Metastatic Breast Carcinoma in the Ovary (tissue), 3 donors: ENCODE measurements around the genes IGF2BP2, ETV5, KNG1 and RTP4.

DNA sequence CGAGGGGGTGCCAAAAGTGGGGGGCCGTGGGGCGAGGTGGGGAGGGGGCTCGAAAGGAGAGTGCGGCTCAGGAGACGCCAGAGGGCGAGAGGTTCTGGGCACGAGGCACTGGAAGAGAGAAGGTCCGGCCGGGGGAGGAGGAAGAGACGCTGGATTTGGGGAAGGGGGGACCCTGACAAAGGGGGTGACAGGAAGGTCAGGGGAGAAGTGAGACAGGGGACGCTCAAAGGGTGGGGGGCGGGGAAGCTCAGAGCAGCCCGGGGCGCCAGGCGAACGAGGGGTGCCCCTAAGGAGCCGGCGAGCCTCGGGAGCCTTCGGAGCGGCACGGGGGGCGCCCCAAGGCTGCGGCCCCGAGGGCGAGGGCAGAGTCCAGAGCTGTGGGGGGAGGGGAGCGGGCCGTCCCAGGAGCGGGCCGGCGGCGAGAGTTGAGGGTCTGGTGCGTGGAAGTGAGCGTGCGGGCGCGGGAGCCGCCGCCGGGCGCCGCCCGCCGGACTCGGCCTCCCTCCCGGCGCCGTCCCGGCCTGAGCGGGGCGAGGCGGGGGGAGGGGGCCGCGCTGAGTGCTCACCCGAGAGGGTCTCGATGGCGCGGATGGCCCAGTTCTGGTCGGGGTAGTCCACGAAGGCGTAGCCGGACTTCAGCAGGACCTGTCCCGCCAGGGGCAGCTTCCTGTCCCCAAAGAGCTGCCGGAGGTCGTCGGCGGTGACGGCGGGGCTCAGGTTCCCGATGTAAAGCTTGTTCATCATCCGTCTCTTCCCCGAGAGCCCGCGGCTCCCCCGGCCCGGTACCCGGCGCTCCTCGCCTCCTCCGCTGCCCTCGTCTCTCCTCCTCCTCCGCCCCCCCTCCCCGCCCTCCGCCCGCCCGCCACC, at the start of gene IGF2BP2:
Gene IGF2BP2 (minus strand): TSS at position 826 of the 867 bp plus-strand sequence.
- PRO-cap, 3 experiments: peak in 1 of 3 experiments; most common plus-strand start position 80 of the sequence (in 1); most common minus-strand start position 110 of the sequence (in 1)

- PRO-cap, 3 experiments: no peak in any of the 3 experiments
Observed at GRCh38 chr3:185919664-185920187, 18.1 kb downstream of the TRA2B start.

- PRO-cap, 3 experiments: no peak in any of the 3 experiments
Observed at GRCh38 chr3:185932027-185932813, 5.6 kb downstream of the TRA2B start.

- PRO-cap, 3 experiments: no peak in any of the 3 experiments
Observed at GRCh38 chr3:185960486-185961319, 22.9 kb upstream of the TRA2B start.

DNA sequence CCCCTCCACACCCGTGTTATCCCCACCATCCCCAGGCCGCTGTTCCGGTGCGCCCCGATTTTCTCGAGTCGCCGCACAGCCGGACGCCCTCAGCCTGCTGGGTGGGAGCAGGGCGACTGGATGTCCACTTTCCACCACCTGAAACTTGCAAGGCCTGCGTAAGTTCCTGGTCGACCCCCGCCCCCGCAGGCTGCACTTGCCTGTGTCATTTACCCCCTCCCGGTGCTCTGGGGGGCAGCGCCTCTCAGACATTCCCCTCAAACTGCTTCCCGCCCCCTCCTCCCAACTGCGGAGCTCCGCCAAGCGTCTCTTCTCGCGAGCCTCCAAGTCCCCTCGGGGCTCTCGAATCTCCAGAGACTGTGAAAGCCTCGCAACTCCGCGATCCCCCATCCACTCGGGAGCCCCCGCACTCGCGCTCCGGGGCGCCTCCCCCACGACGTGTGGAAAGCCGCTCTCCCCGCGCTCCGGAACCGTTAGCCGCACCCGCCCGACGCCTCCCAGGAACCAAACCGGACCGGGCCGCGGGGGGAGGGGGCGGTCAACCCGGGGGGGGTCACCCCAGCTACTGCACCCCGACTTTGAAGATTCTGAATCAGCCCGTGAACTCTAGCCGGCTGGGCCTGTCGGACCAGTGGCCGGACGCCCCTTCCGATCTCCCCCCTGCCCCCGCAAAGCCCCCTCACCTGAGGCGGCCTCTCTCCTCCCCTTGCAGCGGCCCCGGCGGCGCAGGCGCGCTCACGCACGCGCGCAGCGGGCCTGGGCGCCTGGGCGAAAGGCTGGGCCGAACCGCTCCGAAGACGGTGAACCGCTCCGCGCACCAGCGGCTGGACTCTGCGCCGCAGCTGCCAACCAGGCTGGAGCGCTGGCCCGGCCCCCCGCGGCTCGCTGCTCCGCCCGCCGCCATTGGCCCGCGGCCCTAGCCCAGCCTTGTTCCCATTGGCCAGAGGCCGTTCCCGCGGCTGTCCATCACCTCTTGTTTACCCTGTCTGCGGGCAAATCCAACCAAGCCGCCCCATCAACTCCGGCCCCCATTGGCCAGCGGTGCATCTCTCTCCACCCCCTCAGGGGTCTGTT, at the start of gene ETV5:
Gene ETV5 (minus strand): TSS at position 833 of the 1,074 bp plus-strand sequence.
- PRO-cap, 3 experiments: peak in 3 of 3 experiments; most common plus-strand start position 409 of the sequence (in 1); most common minus-strand start position 833 of the sequence (in 3)

DNA sequence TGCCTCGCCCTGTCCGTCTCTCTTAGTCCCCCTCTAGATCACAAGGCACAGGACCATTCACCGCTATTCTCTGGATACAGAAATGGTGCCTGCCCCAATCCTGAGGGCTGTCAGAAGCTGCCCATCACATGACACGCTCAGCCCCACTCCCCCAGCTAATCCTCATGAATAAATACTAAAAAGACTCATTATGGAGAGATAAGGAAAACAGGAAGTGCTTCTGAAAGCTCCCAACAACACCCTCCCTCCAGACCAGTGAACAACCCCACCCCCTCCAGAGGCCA, 100.8 kb upstream of the ETV5 start:
- PRO-cap, 3 experiments: no peak in any of the 3 experiments

GRCh38 chr3:186225807-186226006, 116.8 kb upstream of the ETV5 start:
- PRO-cap, 3 experiments: no peak in any of the 3 experiments

GRCh38 chr3:186259548-186259995, 102.5 kb downstream of the DGKG start:
- PRO-cap, 3 experiments: no peak in any of the 3 experiments

DNA sequence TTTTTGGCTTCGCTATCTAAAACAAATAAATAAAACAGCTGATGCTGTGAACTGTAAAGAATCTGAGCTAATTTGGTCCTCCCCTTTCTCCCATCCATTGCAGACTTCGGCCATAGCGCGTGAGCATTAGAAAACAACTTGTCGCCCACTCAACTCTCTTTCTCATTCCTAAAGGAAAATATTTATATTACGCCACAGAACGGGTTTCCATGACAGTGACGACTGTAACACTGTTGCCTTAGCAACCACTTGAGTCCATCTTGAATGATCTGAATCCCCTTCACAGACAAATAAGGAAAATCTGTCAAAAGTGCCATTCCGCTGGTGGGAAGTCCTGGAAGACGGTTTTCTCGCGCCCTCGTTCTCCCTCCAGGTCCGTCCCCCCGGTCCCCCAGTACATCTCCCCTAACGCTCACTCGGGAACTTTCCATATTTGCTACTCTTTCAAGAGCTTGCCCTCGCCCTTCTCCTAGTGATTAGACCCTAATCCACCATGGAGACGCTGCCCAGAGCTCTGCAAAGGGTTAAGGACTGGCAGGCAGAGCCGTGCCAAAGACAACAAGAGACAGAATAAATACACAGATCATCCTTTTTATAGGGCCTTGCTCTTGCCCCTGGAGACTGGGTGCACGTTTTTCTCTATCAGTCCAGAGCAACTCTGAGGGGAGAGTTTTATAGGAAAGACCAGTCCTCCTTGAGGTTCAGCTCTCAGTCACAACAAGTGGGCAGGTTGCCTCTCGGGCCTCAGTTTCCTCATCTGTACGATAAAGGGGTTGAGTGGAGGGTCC, 50.5 kb downstream of the CRYGS start:
- PRO-cap, 3 experiments: no peak in any of the 3 experiments

- PRO-cap, 3 experiments: no peak in any of the 3 experiments
Observed at GRCh38 chr3:186615415-186615988, 2.6 kb downstream of the AHSG start.

- PRO-cap, 3 experiments: no peak in any of the 3 experiments
Observed at GRCh38 chr3:186716837-186717618, at the start of gene KNG1. KNG1 (plus strand) TSS chr3:186717359.

- PRO-cap, 3 experiments: no peak in any of the 3 experiments
Observed at GRCh38 chr3:186826558-186827374, 15.7 kb upstream of the ADIPOQ start.

GRCh38 chr3:186957638-186958271, 27.4 kb downstream of the ST6GAL1 start:
- PRO-cap, 3 experiments: no peak in any of the 3 experiments

- PRO-cap, 3 experiments: no peak in any of the 3 experiments
Observed at GRCh38 chr3:186969768-186970027, 39.4 kb downstream of the ST6GAL1 start.

DNA sequence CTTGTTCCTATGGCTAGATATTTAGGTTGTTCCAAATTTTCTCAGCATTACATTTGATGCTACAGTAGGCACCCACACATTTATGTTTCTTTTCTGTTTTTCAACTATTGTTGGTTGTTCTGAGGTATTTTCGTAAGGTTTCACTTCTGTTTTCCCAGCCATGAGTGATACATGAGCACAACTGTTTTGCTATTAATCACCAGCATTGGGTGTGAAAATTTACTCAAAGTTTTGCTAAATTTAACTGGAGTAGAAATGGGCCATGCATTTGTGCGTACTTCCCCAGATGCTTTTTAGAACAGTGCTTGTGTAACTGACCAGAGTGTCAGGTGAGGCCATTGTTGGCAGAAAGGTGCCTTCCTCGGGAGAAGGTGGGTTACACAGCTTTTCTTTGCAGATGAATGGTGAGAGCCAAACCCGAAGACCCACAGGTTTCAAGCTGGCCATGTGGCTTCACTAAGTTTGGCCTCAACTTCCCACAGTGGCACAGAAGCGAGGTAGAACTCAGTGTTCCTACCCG, 70.4 kb downstream of the ST6GAL1 start:
- PRO-cap, 3 experiments: peak in 1 of 3 experiments; most common plus-strand start position 320 of the sequence (in 1); most common minus-strand start position 95 of the sequence (in 1)

- PRO-cap, 3 experiments: no peak in any of the 3 experiments
Observed at GRCh38 chr3:187041241-187041420, 98.2 kb downstream of the RPL39L start.

DNA sequence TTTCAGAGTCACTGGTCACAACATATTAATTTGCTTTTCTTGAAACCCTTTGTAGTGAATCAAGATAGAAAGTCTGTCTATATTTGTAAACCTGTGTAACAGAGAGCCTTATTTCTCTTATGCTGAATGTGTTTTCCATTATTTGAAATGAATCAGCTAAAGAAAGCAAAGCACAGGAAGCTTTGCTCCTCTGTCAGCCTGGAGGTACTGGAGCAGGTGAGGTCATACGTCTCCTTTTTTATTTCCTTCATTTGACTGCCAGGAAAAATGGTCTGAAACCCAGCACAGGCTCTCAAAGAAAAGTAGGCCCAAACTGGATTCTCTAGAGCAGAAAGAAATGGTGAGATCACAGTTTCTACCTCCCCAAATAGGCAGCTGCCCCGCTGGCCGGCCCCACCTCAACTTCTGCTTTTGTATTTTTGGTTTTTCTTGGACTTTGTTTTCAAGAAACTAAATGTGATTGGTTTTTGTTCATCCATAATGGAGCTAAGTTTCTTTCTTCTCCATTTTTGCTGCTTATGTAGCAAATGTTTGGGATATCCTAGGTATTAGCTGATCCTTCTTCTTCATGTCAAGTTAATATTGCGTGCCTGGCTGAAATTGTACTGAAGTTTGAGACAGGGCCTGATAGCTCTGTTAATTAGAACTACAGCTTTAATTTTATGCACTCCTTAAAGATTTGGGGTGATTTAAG, 95.0 kb downstream of the RPL39L start:
- PRO-cap, 3 experiments: no peak in any of the 3 experiments

GRCh38 chr3:187130705-187131326, 8.5 kb downstream of the RPL39L start:
- PRO-cap, 3 experiments: no peak in any of the 3 experiments

DNA sequence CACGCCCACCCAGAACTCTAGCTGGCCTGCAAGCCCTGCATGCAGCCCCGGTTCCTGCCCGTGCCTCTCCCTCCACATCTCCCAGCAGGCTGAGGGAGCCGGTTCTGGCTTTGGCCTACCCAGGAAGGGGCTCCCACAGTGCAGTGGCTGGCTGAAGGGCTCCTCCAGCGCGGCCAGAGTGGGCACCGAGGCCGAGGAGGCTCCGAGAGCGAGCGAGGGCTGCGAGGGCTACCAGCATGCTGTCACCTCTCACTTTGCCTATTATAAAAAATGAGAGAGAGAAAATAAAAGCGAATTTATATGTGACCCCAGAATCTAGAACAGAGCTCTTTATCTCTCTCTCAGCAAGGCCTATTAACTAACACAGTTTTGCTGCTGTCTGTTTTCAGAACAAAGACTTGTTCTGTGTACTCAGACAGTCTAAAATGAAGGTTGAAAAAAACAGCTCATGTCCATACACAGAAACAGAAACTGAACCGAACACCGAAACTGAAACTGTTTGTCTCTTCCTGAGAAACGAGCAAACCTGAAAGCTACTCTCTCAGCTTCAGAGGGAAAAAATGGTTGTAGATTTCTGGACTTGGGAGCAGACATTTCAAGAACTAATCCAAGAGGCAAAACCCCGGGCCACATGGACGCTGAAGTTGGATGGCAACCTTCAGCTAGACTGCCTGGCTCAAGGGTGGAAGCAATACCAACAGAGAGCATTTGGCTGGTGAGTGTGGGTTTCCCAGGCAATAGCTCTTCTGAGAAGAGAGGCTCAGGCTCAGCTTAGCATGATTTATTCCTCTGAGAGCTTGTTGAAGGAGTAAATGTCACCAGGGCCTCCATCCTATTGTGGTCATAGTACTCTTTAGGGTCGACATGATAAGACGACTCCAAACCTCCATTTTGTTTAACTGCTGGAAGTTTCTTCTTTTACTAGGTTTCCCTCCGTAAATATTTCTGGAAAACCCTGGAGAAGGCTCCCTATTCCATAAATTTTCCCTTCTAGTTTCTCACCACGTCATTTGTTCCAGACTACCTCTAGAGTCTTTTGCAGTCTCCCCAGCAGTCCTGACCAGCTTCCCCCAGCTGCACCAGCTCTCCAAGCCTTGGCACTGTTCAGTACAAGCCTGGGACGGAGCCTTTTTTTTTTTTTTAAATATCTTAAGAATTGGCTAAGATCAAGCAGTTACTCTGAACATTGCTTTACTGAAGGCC, at the start of gene RTP4:
Gene RTP4 (plus strand): TSS at position 504 of the 1,203 bp plus-strand sequence.
- PRO-cap, 3 experiments: peak in 3 of 3 experiments; most common plus-strand start position 512 of the sequence (in 3); most common minus-strand start position 748 of the sequence (in 2)

DNA sequence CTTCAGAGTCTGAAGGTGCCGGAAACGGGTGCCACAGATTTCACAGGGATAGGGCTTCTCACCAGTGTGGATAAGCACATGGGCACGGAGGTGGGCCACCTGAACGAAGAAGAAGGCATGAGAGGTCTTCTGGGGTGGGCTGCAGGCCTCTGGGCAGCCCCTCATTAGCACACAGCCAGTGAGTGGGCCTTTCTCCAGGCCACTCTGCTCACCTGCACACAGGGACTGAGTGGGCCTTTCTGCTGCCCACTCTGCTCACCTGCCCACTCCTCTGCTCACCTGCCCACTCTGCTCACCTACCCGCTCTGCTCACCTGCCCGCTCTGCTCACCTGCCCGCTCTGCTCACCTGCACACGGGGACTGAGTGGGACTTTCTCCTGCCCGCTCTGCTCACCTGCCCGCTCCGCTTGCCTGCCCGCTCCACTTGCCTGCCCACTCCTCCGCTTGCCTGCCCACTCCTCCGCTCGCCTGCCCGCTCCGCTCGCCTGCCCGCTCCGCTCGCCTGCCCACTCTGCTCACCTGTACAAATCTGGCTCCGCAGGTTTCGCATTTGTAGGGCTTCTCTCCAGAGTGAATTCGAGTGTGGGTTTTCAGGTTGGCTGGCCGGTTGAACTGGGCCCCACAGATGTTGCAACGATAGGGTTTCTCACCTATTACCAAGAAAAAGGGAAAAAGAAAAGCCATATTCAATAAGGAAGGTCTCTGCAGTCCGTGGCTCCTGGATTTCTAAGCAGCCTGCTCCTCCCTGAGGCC, 20.1 kb downstream of the BCL6 start:
- PRO-cap, 3 experiments: no peak in any of the 3 experiments